Bile duct (tissue), 1 donor: ENCODE measurements around a stretch of chr7.

DNA sequence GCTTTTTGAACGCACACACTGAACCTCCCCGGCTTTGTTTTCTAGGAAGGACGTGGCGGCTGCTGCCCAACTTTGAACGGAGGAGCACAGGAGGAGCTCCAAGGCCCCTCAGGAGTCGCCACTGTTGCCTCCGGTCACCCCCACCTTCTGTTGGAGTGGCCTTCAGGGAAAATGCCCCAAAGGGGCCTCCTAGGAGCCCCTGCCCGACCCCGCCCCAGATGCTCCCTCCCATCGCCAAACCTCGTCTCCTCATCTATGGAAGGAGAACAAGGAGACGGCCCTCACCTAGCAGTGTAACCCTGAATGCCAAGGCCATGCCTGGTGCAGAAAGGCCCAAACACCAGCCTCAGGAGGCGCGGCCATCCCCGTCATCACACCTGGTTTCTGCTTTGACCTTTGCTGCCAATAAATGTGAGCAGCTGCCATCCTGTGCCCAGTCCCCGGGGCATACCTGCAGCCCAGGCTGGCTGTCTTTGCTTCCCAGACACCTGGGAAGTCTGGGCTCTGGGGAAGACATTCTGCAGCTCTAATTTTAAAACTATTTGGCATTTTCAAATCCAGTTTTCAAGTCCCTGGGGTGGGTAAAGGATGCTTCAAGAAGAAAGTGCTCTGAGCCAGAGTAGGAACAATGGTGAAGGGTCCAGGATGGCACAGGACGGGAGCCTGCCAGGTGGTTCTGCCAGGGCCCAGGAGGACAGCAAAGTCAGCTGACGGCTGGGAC is 318.5 kb downstream of the PTPRN2 start:
- PRO-cap: no peak

DNA sequence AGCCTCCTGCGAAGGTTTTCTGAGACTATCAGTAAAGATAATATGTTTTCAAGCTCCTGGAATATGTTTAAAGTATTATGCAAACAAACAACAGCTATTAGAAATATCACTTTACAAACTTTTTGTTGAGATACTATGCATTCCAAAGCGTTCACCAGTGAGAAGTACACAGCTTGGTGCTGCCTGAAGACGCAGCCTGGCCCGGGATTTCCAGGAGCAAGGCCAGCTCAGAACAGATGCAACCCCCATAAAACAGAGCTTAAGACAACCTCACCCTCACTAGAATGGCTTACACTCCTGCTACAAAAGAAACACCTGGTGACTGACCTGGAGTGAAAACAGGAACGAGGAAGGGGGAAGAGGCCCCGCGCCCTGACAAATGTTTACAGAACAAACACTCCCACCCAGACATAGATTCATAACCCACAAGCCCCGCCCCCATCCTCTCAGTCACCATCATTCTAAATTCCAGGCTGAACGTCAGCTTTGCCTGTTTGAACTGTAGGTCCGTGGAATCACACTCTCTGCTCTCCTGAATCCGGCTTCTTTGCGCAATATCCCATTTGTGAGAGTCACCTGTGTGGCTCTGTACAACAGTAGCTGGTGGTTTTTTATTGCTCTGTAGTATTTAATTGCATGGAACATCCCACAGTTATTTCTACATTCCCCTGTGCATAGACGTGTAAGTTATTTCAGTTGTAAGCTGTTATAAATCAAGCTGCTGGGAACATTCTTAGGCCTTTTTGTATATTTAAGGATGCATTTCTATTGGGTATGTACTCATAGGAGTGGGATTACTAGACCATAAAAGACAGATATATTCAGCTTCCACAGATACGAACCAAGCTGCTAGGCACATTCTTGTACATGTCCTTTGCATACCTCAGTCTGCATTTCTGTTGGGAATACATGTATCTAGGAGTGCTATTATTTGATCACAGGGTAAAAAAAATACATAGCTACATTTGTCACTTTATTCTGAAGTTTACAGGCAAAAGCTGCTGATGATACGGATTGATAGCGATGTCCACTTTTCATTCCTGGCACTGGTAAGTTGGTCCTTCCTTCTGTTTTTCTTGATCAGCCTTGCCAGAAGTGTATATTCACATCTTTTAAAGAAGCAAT is 154.7 kb downstream of the PTPRN2 start:
- PRO-cap: no peak

DNA sequence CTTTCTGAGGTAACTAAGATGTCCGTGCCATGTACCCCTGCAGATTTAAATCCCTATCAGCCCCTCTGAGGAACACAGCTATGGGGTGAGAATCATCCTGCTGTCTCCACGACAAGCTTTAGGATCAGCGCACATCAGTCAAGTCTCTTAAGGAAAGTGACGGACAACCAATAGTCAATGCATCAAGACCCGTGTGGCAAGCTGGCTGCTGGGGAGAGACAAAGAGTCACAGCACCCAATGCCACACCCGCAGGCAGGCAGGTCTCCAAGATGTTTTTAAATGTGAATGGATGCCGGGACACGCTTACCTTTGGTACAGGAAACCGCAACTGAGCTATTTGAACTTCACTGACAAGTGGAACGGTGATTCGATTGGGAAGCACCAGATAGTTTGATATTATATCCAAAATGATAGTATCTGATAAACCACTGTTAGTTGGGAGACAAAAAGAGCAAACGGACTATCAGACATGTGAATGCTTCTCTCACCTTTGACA is 61.9 kb downstream of the ESYT2 start:
- PRO-cap: no peak

GRCh38 chr7:158775526-158776248 is 53.6 kb downstream of the ESYT2 start:
- PRO-cap: no peak

DNA sequence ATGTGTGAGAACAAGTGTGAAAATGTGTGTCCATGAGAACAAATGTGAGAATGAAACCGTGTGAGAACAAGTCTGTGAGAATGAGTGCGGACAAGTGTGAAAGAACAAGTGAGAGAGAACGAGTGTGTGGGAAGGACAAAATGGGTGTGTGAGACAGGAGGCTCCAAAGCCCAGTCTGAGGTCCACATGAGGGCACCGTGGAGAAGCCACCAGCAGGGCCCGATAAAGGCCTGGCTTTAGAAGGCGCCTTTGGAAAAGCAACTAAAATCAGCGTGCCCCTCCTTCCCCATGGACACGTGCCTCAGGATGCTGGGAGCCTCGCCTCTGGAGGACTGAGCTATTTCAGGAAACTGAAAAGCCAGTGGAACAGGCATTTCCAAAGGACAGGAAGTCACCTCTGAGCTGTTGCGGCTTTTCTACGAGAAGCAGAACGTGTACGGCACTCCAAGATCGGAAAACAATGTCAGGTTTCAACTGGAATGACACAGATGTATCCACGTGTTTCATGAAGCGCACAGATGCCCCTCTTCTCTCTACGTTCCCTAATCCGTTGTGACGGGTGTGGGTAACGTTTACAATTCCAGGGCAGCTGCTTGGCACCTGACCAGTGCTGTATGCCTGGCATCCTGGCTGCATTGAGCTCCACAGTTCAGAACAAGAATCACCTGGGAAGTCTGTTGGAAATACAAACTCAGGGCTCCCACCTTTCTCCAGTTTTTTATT is 46.4 kb downstream of the ESYT2 start:
- PRO-cap: no peak

DNA sequence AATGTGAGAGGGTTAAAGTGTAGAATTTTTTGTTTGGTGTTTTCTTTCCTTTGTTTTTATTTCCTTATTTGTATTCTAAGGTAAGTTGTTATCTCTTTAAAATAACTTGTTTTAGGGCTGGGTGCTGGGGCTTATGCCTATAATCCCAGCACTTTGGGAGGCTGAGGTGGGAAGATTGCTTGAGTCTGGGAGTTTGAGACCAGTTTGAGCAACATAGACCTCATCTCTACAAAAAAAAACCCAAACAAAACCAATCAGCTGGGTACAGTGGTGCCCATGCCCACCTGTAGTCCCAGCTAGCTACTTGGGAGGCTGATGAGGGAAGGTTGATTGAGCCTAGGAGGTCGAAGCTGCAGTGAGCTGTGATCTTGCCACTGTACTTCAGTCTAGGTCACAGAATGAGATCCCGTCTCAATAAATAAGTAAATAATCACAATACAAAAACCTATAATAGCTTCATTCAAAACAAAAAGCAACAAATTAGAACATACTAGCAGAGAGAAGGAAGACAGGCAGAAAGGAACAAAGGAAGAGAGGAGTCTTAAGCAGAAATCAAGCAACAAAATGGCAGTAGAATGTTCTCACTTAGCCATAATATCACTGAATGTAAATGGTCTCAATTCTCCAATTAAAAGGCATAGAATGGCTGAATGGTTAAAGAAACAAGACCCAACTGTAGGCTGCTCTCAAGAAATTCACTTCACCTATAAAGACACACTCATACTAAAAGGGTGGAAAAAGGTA is 82.8 kb downstream of the DYNC2I1 start:
- PRO-cap: no peak

- PRO-cap: unidirectional peak, minus-strand start at chr7:158977167
Observed at GRCh38 chr7:158976827-158977394, 120.6 kb downstream of the DYNC2I1 start.

- PRO-cap: no peak
Observed at GRCh38 chr7:159020853-159021360, 123.8 kb downstream of the VIPR2 start.

- PRO-cap: no peak
Observed at GRCh38 chr7:159084259-159084956, 60.3 kb downstream of the VIPR2 start.

DNA sequence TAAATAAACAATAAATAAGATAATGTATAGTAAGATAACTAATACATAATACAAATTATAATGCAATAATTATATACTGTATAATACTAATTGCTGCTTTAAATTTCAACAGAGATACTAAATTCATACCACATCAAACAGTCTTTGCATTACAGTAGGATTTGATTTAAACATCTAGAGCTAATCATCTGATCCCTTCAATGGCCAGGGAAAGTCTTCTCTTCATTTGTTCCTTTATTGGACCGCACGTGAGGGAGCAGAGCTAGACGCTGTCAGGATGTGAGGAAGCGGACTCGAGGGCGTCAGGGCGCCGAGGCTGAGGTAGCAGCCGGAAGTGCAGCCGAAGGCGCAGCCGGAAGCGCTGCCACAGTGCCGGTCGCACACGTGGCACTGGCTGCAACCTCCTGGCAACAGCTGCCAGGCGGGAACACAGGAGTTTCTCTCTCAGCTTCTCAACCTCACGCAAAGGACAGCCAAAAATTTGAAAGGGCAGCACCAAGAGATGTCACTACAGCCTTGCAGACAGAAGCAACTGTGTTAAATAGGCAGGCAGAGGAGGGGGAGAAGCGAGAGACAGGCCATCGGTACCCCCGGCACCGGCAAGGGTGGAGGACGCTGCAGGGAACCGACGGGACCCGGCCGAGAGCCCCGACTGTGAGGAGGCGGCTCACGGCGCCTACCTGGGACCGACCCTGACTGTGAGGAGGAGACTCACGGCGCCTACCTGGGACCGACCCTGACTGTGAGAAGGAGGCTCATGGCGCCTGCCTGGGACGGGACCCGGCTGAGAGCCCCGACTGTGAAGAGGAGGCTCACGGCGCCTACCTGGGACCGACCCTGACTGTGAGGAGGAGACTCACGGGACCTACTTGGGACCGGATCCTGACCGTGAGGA is 32.4 kb downstream of the VIPR2 start:
- PRO-cap: no peak